WTC11 (cell line): Measurements from ENCODE around the genes USP36 and ENGASE.

- PRO-cap, result no peak
Measured at GRCh38 chr17:78718453-78719190, 63.5 kb downstream of the CYTH1 start.

DNA sequence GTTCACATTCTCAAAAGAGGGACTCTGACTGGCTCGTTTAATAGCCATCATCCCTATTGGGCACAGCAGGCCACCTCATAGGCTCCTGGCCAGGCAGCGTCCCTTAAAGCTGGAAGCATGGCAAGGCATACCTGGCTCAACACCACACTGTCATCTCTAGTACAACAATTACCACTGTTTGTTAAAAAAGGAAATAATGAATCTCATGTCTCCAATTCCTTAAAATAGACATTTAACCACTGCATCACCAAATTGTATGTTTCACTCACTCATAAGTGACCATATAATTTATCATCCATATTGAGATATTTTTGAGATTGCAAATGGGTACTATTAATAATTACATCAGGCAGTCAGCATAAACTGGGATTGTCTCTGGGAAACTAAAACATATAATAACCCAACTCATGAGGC lies 41.6 kb downstream of the CYTH1 start:
- PRO-cap, result no peak

- PRO-cap, result no peak
Measured at GRCh38 chr17:78774342-78775537, 7.3 kb downstream of the CYTH1 start.

DNA sequence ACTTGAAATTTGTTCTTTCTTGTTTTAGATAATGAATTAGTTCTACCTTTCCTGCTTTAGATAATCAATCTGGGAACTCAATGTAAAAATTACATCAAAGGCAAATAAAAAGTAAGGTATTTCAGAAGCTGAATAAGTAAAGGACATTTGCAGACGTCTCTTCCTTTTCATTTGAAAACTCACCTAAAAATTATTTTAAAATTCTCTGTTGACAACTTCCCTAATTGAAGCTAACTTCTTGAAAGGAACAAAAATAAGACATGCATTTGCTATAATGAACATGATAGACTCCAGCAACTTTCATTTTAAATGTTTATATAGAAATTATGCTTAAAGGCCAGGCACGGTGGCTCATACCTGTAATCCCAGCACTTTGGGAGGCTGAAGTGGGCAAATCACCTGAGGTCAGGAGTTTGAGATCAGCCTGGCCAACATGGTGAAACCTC lies 6.5 kb downstream of the CYTH1 start:
- PRO-cap, result no peak

DNA sequence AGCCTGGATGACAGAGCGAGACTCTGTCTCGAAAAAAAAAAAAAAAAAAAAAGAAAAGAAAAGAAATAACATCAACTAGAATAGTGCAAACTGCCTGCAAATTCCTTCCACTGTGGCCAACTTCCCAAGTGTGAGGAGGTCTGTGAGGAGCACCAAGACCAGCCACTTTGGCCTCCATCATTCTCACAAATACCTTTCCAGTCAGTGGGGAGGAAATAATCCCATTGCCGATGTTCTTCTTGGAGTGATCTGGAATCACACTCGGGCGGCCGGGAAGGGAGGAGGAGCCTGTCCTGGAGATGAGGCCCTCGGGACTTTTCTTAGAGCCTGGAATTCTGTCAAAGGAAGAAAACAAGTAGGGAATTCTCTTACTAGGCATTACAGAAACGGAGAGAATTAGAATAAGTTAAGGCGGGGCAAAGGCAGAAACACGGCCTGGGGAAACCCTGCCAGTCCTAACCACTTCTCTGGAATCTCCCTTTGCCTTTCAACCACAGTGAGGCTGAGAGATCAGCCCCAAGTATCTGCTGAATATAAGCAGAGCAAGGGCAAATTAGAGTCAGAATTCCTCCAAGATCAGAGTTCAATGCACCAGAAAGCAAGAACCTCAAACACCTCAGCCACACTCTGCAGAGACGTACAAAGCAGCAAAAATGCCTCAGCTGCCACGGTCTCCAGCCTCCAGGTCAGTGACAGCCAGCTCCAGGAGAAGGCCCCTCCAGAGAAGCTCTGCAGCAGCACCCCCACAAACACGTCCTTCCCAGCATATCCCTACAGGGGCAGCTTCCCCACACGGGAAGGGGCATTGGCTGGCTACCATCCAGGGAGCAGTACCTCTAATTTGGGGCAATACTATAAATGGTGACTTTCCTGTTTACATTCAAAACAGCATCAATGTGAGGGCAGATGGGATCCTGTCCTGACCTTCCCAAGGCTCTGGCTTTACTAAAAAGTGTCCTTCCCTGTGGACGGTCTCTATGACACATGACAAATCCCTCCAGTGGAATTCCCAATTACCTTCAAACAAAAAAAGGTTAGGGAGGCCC lies 27.6 kb downstream of the USP36 start:
- PRO-cap, result no peak

- PRO-cap, result bidirectional peak, plus-strand start at chr17:78841118, minus-strand start at chr17:78840814
Measured at GRCh38 chr17:78840713-78840979, at the start of gene USP36. Gene USP36, minus strand, starts transcription at chr17:78840814.

- PRO-cap, result no peak
Measured at GRCh38 chr17:78889435-78889912, 13.5 kb downstream of the CEP295NL start.

- PRO-cap, result no peak
Measured at GRCh38 chr17:78893530-78894272, 9.3 kb downstream of the CEP295NL start.

DNA sequence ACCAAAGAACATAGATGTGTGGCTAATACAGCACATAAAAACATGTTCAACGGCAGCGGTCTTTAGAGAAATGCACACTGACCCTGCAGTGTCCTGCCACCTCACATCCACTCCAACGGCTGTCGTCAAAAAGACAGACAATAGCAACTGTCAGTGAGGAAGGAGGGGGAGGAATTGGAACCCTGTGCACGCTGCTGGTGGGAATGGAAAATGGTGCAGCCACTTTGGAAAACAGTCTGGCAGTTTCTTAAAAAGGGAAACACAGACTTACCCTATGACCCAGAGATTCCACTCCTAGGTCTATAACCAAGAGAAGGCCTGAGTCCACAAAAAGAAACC lies 7.7 kb downstream of the CEP295NL start:
- PRO-cap, result no peak

DNA sequence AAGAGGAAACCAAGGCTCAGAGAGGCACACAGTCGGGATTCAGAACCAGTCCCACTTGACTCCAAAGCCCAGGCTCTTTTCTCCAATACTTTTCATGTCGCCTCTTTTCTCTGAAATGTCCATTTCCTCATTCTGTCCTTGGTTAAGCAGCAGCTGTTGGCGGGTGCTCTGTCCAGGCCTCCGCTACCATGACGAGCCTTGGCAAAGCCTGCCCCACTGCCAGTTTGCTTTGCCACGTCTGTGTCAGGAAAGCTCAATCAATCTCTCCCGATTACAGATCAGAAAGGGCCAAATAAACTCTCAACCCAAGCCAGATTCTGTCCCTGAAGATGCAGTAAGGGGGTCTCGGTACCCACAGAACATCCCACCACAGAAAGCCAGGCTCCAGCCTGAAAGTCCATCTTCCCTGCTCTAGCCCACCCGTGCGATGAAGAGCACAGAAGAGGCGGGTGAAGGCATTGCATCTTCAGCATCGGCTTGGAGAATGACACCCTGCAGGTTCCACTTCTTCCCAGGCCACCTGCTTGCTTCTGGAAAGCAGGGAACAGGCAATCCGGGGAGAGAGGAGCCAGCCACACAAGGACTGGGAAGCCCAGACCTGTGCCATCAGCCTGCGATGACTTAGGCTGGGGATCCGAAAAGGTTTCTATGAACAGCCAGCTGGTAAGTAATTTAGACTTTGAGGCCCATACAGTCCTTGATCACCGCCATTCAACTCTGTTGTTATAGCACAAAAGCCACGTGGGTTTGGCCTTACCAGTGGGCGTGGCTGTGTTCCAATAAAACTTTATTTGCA lies 9.3 kb upstream of the CEP295NL start:
- PRO-cap, result no peak

GRCh38 chr17:78933807-78935087 lies 9.1 kb upstream of the TIMP2 start:
- PRO-cap, result no peak

GRCh38 chr17:78935164-78935949 lies 10.2 kb upstream of the TIMP2 start:
- PRO-cap, result no peak

GRCh38 chr17:79074505-79075229 lies at the start of gene ENGASE:
Gene ENGASE, plus strand, starts transcription at chr17:79074824.
- PRO-cap, result bidirectional peak, plus-strand start at chr17:79074945, minus-strand start at chr17:79074689

GRCh38 chr17:79167514-79167781 lies 92.8 kb downstream of the ENGASE start:
- PRO-cap, result no peak

GRCh38 chr17:79432997-79433216 lies 177.9 kb downstream of the RBFOX3 start:
- PRO-cap, result no peak

DNA sequence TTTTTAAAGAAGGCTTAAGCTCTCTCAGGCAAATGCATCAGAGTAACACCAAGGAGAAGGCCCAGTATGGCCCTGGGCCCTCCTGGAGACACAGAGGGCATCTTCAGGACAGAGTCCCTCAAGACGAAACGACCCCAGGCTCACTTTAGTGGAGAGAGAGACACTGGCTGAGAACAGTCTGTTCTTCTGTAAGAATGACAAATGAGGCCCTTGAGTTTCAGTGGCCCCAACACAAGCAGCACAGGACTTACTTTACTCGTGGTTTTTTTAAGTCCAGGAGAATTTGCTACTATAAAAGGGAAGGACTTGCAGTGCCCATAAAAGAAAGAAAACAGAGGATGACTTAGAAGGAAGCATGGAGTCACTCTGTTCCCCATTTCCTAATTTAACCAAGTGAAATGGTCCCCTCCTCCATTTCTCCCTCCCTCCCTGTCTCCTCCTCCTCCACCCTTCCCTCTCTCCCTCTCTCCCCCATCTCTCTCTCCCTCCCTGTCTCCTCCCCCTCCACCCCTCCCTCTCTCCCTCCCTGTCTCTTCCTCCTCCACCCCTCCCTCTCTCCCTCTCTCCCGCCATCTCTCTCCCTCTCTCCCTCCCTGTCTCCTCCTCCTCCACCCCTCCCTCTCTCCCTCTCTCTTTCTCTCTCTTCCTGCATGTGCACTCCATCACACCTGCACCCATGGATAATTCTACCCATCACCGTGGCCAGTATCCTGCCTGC lies 47.2 kb upstream of the RBFOX3 start:
- PRO-cap, result no peak

GRCh38 chr17:79658653-79659285 lies 47.9 kb upstream of the RBFOX3 start:
- PRO-cap, result no peak

- PRO-cap, result bidirectional peak, plus-strand start at chr17:79665164, minus-strand start at chr17:79665062; unidirectional peak, plus-strand start at chr17:79665442
Measured at GRCh38 chr17:79664886-79665771, 54.3 kb upstream of the RBFOX3 start.

DNA sequence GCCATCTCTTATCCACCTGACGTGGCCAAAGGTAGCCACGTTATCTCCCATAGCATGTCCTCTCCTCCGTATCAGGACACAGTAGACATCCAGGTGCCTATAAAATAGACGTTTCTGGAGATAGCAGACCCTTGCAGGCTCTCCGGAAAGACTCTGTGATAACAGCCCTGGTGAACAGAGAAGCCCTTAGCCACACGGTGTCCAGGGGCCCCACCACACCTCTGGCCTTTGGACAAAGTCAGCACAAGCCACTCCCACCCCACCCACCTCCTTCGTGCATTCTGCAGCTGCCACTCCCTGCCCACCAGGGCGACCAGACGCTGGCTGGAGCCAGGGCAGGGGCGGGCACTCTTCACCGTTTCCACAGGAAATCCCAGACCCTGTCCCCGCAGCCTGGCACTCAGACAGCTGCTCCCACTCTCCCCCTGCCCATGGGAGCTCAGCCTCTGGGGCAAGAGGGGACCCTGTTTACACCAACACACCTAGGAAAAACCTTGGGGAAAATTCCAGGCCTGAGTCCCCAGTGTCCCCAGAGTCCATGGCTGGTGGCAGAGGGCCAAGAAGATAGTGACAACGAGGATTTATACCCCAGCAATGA lies 15.4 kb upstream of the ENPP7 start:
- PRO-cap, result no peak

DNA sequence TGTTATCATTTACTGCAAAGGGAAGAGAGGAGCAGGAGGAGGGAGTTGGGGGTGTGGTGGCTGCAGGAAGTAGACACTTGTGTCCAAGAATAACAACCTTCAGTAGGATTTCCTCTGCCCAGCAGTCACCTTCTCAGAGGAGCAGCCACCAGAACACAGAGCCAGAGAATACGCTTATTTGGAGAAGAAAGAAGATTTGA lies 10.2 kb downstream of the CBX4 start:
- PRO-cap, result no peak